PC-3 (cell line): ENCODE measurements around a stretch of chr9.

GRCh38 chr9:94783181-94783842, 56.8 kb downstream of the AOPEP start:
- RAMPAGE, long total RNA, result no peak

- RAMPAGE, long total RNA, result no peak
Measured at GRCh38 chr9:94800528-94800838, 74.0 kb downstream of the AOPEP start.

DNA sequence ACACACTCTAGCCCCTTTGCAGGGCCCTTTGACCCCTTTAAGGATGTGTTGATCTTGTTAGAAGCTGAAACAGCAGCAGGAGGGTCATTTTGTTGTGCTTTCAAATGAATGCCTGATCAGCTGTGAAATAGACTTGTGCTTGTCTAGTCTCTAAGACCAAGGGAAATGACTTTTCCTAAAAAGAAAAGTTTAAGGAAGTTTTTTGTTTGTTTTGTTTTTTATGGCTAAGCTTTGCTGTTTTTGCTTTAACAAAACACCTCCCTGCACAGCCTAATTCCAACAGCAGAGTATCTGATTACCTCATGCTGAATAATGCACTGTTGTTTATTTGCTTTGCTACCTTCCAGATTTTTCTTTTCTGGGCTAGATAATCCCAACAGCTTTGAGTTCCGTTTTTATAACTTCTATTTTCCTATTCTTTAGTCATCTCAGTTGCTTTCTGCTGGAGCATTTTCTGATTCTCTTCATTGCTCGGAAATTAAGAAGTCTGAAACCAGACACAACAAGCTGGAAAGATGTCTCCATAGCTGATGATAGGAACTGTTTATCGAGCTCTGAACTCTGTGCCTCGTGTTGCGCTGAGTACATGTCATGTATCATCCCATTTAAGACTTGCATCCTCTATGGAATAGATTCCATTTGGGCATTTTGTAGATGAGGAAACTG, 95.8 kb downstream of the AOPEP start:
- RAMPAGE, long total RNA, result no peak

DNA sequence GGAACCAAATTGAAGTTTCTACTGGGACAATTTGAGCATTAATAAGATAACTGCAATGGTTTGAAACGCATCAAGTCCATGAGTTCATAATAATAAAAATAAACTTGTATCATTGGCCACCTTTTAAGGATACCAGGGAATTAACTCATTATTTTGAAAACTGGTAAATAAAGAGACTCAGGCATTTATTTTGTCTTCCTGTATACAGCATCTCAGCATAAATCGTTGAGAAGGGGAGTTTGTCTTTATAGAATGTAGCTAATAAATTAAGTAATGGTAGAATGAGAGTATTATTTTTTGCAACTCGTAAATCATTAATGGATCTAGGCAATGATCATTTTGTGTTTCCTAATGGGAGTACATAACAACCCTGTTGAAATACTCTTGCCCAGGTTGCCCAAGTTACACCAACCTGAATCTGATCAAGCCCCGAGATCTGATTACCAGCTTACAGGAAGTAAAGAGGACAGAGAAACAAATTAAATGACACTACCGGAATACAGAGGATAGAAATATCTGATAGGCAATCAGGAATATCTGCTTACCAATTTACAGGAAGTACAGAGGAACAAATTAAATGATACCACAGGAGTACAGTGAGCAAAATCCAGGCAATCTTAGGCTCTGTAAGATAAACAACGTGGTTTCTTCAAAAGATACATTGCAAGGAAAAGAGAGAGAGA, 107.3 kb downstream of the AOPEP start:
- RAMPAGE, long total RNA, result no peak

- RAMPAGE, long total RNA, result no peak
Measured at GRCh38 chr9:94921748-94922098, 195.2 kb downstream of the AOPEP start.

DNA sequence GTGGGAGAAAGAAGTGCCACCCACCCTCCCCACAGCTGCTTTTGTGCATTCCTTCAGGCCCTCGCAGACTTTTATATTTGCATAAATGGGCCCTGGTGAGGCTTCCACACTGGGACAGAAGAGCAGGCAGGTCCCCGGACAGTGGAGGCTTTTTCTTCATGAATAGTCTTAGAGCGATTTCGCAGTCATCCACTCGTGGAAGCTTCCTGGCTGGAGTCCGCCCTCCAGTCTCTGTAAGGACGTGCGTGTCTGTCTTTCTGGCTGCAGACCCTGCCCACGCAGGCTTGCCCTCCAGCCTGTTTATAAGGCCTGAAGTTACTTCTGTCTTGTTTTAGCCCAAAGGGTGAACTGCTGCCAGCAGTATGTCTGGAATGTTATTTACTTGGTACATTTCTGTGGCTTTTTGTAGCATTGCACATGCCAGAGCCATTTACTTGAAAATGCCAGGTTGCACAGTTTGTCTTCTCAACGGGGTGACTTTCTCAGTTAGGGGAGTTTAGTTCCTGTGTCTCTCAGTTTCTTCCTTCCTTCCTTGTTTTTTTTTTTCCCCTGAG, 195.7 kb downstream of the AOPEP start:
- RAMPAGE, long total RNA, result no peak

DNA sequence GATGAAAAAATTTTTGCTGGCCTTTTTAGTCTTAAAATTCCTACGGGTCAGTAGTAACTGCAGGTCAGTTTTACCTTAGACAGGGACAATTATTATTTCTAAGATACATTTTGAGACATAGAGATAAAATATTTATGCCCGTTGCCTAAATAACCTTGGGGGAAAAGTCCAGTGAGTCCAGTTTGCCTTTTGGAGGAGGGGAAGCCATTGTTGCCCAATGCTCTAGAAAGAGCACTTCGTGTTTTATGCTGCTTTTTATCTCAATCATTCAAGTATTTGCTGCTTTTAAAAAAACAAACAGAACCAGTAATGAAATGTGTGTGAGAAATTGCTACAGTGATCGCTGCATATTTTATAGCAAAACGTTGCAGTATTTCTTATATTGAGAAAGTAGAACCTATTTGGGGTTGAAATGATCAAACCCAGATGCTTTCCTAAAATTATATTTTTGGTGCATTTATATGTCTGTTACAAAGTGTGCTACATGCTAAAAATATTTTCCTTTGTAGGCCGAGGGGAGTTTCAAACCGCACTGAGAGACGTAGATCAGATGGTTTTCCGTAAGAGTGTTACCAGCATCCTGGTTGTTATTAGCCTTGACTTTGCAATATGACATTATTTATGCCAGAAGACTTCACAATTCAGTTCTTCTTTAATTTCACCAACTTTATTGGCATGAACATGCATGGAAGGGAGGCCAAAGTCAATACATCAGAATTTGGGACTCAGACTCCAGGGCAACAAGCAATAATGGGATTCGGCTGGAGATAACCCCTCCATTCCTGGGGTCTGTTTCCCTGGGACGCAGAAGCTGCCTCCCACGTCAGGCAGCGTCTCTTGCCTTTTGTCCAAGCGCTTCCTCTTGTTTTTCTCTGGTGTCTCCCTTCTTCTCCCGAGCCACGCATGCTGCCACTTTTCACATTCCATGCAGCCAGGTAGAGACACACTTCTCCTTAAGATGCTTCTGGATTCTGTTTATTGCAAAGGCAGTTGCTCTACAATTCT, 266.9 kb downstream of the AOPEP start:
- RAMPAGE, long total RNA, result no peak

DNA sequence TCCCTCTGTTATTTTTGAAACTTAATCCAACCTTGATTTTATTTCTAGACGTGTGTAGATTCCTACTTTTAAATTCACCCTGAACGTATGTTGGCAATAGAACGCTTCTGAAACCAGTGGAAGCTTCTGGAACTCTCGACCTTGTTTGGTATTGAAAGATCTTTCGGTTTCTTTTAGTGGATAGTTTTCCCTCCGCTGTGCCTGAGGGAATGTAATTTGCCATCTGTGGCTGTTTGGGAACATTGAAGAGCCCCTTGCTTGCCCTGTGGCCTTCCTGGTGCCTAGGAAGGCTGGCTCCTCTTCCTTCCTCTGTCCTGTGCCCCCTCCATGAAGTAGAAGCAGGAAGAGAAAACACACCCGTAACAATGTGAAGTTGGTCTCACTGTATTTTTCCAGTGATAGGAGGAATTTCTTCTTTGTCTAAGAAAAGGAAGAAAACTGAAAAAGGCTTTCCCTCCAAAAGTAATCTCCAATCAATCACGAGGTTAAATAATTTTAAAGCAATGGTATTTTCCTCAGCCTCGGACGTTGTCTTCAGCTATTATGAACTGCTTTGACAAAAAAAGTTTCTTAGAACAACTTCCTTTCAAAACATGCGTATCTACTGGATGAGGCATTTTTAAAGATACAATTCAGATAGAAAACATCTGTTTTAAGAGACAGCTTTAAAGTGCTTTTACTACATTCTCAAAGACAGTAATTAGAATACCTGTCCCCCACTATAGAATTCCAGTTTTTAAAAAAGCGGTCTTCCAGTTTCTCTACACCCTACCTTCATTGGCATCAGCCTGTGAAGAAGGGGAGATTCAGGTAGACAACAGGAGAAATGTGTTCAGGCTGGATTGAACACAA, 274.5 kb downstream of the AOPEP start:
- RAMPAGE, long total RNA, result no peak

DNA sequence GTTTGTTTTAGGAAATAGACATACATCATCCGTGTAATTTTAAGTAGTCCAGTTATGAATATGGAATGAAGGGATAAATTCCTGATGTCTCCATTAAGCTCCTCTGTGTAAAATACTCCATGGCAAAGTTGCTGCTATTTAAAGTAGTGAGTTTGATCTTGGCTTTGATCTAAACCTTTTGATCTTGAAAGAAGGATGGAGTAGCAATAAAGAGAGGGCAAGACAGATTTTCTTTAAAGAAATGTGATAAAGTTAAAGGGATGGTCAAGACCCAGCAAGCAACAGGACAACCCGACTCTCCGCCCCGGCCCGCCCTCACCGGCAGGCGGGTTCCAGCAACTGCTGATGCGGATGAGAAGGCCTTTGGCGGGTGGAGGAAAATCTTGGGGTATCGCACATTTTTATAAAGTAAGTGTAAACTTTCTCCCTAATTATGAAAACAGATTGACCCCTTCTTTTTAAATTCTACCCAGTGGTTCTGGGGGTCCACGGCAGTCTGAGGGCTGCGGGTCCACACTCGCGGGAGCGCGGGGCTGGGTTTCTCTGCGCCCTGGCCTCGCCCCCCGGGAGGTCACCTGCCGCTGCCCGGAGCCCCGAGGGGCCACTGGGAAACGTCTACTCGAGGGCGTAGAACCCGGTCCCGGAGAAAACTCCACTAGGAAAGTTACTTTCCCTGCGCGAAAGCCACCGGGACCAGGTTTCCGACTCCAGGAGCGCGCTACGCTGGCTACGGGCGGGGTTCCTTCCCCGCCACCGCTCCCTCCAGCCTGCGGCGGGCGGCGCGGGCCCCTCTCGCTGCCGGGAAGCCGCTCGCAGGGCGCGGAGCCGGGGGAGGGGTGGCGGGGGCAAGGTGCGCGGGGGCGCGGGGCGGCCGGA, 277.6 kb downstream of the AOPEP start:
- RAMPAGE, long total RNA, result no peak

DNA sequence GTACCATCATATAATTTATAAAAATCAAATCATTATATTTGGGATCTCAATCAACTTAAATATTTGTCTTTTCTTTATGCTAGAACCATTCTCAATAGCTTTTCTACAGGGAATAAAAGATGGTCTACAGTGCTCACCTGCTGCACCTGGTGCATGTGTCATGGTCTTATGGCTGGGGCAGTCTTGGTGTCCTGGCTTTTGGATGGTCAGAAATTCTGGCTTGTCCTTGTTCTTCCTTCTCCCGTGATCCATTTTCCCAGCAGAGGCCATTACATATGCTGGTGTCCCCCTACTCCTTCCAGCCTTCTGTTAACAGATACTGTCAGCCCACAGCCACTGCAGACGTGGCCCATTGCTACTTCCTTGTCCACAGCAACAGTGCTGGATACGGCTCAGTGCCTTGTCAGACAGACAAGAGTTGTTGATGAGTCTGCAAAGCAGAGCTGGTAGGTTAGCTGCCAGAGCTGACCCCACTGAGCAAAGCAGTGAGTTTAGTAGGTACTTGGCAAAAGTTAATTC, 292.4 kb downstream of the FANCC start:
- RAMPAGE, long total RNA, result no peak

- RAMPAGE, long total RNA, result no peak
Measured at GRCh38 chr9:95028199-95028608, 289.3 kb downstream of the FANCC start.

DNA sequence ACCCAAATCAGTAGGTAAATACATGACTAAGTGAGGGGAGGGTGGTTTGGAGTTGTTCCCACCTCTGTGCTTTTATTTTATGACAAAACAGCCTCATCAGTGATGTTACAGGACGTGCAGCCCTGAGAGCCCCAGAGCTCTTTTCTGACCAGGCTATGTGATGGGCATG, 284.9 kb downstream of the FANCC start:
- RAMPAGE, long total RNA, result no peak

DNA sequence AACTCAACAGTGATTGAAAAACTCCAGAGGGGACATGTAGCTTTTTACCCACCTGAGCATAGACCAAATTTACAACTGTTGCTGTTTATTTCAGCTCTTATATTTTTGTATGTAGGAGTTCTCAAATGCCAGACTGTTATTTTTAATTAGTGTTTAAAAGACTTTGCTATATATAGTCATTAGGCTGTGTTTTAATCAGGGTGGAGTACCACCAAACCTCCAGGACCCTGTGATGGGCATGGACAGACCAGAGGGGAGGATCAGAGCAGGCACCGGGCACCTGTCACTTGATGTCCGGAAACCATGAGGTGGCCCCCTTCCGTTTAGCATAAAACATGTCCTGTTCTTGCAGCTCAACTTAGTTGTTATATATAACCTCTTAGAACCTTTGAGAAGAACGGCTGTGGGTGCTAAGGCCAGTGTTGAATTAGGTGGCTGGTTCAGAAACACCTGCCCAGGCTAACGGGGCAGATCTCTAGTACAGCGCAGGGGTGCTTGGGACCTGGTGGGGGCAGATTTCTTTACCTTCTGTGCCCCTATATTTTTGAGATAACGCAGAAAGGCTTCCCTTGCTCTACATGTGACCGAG, 255.6 kb downstream of the FANCC start:
- RAMPAGE, long total RNA, result no peak

GRCh38 chr9:95070409-95071043, 247.0 kb downstream of the FANCC start:
- RAMPAGE, long total RNA, result no peak

DNA sequence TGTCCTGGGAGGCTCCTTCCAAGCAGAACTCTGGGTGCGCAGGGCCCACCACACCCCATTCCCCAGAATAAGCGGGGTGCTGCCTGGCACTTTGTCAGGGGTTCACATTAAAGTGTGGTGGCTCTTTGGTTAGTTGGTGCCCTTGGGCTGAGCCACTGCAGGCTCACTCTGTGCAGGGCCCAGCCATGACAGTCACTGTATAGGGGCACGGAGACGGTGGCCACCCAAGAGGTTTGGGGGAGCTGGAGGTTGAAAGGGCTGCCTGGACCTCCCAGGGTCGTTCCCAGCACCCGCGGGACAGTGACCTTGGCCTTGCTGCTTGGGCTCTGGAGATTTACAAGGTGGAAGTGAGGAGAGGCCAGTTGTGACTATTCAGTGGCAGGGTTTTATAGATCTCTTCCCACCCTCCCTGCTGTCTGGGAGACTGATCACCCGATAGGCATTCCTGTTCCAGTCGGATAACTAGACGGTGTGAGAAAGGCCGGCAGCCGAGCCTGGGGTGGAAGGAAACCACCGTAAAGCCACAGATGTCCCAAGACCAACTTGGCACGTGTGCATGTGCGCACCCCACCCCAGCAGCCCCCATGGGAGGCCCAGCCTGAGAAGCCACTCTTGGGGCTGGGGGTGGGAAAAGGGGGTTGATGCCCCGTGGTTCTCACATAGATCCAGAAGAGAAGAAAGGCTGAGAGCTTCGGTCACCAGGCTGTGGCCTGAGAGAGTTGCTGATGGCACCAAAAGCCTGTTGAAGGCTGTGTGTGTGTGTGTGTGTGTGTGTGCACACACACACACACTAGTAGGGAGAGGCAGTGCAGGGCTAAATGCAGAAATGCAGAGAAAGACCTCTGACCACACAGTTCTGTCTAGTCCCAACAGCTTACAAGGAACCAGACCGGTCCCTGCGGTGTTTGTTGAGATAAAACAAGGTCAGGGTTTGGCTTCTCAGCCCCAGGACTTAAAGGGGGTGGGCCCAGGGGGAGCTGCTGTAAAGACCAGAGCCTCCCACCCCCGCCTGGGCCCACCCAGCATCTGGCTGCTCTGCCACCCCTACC, 225.9 kb downstream of the FANCC start:
- RAMPAGE, long total RNA, result no peak

DNA sequence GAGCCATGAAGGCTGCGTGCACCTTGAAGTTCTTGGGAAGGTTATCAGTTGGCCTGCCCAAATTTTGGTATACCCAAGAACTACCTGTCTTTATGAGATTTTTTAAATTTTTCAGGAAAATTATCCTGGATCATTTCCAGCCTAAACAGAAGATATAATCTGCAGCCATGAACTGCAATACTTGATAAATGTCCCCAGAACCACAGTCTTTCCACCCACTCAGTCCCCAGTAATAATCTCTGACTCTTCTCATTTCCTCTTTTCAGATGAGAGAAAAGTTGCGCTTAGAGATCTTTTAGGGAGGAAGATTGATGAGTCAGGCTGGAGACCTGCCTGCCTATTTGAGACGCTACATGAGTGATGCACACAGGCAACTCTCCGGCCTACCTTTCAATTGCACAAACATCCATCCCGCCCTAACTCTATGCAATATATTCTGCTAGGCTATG, 159.8 kb downstream of the FANCC start:
- RAMPAGE, long total RNA, result no peak

GRCh38 chr9:95188539-95189049, 128.9 kb downstream of the FANCC start:
- RAMPAGE, long total RNA, result no peak

- RAMPAGE, long total RNA, result no peak
Measured at GRCh38 chr9:95434143-95434635, 74.9 kb downstream of the PTCH1 start.

DNA sequence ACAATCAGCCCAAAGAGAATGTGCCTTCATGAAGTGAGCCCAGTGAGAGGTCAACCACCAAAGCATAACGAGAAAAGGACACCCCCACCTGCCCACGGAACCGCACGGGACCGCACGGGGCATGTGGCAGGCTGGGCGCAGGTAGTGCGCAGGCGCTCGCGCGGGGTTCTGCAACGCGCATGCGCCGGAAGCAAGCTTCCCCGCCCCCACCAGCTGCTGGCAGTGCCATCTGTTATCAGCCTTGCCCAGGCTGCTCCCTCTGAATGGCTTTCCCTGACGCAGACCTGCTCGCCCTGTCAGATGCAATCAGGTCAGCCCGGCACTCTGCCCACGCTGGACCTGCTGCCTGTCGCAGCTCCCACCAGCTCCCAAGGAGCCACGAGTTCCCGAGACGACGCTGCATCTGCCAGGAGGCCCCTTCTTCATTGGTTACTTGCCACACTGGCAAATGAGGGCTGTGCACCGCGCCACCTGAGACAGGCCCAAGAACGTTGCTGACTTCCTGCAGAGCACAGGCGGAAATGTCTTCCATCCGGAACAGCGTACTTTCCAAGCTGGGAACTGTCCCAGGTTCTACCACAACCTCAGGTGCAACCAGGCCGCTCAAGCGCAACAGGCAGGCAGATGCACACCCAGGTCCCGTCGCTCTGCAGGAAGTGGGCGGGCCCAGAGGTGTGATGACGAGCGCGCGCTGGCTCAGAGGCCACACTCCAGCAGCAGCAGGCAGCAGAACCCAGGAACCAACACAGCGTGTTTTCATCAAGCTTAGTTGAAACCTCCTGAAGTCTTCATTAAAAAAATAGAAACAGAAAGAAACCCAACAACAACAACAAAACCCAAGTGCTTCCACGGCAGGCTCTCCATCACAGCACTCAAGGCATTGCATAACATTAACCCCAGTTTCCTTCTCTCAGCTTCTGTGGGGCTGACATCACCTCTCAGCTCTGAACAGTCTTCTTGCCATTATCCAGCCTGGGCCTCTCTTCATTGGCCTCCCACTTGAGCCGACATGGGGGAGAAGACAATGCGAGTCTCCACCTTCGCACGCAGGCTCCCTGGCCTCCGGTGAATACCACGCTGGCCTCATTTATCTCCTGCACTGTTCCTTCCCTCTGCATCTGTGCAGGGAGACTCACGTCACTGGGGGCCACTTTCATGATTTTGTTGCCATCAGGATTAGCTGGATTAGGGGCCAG, 14.7 kb downstream of the PTCH1 start:
- RAMPAGE, long total RNA, result no peak

DNA sequence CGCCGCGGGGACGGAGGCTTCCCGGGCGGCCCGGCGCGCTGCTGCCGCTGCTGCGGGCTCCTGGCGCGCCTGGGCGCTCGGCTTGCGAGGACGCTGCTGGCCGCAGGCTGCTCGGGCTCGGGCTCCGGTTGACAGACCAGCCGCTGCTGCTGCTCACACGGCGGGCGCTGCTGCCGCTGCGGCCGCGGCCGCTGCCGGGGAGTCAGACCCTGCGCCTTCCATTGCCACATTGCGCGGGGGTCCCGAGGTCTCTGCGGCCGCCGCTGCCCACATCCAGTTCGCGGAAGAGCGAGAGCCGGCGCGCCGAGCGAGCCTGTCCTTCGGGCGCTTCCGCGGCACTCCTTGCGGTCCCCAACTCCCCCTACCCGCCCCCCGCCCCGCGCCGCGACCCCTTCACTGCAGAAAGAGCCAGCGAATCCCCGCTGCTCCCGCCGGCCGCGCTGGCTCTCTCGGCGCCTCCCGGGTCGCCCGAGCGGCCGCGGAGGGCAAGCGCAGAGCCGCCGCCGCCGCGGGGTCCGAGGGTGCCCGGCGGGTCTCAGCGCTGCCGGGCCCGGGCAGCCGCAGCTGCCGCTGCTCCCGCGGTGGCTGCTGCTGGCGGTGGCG, 583 bp downstream of the PTCH1 start:
- RAMPAGE, long total RNA, result no peak